Peritoneum (tissue), 1 donor: ENCODE measurements around the gene ZNF365.

DNA sequence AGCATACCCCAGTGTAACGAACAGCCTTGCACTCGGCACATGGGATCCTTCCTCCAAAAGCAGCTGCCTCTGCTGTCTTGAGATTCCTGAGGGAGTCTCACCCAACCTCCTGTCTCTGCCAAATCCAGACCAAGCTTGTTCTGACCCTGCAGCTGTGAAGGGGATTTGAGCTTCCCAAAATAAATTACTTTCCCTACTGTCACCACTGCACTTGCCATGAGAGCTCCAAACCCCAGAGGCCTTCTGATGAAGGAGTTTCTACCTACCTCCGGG is 26.9 kb upstream of the MRLN start:
- PRO-cap: no peak

DNA sequence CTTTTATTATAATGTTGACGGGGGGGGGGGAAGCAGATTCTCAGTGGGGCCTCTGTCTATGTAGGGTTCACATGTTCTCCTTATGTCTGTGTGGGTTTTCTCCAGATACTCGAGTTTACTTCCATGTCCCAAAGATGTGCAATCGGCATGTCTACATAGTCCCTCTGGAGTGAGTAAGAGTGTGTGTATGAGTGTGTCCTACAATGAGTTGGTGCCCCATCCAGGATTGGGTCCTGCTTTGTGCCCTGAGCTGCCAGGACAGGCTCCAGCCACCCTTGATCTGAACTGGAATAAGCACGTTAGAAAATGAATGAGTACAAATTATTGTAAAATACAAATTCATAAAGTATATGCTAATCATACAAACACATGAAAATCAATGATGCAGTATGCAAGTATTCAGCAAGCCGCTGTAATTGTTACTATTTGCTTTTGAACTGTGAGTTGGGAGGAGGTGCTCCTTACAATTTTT is 65.3 kb upstream of the MRLN start:
- PRO-cap: no peak

DNA sequence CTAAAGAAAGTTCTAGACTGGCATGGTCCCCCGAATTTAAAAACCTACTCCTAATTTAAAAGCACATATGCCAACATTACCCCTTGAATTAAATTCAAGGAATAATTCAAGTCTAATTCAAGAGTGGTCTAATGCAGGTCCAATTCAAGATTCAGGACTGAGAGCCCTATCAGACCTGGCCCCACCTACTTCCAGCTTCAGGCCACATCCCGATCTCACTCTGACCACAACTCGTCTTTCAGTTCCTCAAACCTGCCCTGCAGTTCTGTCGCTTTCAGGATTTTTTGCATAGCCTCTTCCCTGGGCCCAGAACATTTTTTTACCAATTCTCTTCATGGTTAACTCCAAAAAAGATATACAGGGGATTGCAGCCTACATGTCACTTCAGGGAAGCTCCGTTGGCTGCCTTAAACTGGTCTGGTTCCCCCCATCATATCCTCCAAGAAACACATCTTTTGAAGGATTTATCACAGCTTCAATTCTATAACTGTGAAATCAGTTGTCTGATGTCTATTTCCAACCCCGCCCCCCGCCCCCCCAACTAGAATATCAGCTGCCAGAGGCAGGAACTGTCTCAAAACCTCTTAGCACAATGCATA is 20.9 kb downstream of the CCDC6 start:
- PRO-cap: no peak

DNA sequence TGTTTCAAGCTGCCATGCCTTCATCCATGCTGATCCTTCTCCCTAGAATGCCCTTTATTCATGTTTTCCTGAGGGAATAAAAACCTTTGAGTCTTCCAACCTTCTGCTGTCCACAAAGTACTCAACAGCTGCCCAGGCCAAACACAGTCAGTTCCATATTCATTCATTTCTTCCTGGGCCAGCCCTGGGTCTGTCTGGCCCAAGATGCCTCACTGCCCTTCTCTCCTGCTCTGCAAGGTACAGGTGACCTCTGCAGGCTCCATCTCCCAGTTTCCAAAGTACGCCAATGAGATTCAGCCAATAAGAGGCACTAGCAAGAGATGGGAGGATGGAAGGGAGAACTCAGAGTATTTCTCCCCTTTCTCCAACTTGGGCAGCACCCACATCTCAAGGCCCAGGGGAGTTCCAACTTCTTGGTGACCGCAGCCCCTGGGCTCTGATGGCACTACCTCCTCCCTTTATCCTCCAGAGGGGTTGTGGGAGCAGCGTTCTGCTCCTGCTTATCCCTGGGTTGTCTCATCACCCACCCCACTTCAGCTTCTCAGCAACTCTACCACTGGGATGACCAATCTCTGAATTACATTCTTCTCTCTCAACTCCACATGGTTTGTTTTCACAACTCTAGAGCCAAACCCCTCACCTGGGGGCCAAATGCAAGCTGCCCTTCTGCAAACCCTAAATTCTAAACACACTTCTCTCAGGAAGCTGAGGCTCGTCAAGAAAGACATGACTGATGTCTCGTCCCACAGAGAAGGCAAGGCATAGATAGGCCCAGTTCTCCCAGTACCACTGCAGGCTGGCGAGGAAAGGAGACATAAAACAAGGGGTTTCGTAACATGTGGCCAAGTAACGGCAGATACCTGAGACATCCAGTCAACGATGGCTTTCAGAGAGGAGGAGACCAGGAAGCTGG is 16.7 kb downstream of the CCDC6 start:
- PRO-cap: no peak

DNA sequence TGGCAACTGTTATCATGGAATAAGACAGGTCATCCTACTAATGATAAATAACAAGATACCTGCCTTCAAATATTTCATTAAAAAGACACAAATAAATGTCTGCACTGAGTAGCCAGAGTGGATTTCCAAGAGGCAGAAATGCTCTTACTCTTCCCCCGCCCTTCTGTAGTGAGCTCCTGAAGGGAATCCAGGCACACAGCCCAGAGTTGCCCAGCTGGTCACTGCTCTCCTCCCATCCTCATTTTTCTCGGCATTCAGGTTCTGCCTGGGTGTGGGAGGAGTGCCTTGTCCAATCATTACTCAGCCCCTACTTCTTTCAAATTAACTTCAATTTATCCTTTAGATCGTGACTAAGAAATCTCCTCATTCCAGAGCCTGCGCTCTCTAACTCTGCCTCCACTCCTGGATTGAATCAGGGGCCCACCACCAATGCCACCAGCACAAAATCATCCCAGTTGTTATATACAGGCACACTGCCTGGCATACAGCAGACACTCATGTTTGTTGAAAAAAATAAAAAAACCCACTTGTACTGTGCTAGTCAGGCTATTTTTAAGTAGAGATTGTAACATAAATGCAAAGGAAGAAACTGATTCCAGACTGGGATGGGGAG is 12.2 kb downstream of the CCDC6 start:
- PRO-cap: no peak

DNA sequence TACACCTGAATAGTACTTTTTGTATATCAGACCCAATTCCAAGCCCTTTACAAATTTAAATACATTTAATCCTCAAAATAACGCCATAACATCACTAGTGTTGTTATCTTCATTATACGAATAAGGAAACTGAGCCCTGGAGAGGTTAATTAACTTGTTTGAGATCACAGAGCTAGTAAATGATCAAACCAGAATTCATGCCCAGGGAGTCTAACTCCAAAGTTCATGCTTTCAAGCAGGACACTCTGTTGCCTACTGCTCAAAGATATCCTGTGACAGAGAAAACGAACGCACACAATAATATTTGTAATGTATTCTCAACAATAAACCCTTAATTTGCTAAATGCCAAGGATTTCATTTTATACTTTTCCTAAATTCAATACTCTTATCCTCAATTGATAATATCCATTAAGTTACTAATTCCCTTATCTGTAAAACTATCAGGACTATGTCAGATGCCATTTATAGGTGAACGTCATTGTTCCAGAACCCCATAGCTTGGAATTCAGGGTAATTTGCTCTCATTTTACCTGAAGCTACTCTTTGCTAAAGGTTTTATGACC is 150.4 kb upstream of the CDK1 start:
- PRO-cap: no peak

DNA sequence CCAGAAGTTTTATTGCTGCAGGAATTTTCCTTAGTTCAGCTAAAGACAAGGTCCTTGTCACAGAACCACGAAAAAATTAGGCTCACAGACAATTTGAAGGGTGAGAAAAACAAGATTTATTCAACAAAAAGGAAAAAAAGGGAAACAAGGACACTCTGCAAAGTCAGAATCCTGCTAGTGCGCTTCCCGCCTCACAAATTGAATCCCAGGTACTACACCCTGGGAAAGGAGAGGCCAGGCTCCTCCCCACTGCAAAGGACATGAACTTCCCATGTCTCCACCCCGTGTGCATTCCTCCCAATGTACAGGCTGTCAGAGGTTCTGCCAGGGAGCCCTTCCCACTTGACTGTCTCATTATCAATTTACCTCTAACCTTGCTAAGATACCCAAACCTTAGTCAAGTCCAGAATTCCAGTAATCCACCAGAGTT is 70.5 kb upstream of the CDK1 start:
- PRO-cap: no peak

DNA sequence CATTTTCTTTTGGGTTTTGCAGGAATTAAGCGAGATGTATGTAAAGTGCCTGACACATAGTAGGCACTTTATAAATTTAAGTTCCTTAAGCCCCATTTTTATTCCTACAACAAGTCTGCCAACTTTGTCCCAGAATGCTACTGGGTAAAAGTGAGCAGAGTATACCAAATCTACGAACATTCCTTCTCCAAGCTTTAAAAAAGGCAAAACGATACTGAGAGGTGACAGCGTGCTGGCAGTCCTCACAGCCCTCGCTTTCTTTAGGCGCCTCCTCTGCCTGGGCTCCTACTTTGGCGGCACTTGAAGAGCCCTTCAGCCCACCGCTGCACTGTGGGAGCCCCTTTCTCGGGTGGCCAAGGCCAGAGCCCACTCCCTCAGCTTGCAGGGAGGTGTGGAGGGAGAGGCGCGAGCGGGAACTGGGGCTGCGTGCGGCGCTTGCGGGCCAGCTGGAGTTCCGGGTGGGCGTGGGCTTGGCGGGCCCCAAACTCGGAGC is 34.2 kb upstream of the ARID5B start:
- PRO-cap: no peak

DNA sequence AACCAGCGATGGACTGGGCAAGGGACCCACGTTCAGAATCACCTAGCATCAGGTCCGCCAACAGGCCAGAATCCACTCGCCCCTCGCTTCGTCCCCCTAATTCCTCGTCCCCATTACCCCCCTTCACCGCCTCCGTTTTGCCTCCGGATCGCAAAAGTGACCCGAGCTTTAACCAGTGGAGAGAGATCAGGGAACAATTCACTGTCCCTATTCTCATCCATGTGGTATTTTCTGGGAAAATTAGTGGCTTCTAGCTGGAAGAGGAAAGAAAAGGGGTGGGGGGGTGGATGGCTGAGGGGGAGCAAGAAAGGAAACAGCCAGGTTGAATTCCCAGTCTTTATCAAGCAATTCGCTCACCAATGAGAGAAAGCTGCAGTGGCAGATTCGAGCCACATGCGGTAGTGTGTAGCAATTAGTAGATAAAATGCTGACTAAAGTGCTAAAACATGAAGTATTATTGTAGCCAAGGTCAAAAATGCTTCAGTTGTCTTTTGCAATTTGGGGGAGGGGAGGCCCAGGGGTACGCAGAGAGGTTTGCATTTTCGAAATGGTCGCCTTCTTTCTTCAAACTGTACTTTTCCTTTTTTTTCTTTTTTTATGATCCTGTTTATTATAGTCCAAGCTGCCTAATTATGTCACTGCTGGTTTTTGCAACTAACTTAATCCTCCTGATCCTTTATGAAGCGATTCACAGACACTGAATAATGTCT is 3.9 kb upstream of the ARID5B start:
- PRO-cap: no peak

DNA sequence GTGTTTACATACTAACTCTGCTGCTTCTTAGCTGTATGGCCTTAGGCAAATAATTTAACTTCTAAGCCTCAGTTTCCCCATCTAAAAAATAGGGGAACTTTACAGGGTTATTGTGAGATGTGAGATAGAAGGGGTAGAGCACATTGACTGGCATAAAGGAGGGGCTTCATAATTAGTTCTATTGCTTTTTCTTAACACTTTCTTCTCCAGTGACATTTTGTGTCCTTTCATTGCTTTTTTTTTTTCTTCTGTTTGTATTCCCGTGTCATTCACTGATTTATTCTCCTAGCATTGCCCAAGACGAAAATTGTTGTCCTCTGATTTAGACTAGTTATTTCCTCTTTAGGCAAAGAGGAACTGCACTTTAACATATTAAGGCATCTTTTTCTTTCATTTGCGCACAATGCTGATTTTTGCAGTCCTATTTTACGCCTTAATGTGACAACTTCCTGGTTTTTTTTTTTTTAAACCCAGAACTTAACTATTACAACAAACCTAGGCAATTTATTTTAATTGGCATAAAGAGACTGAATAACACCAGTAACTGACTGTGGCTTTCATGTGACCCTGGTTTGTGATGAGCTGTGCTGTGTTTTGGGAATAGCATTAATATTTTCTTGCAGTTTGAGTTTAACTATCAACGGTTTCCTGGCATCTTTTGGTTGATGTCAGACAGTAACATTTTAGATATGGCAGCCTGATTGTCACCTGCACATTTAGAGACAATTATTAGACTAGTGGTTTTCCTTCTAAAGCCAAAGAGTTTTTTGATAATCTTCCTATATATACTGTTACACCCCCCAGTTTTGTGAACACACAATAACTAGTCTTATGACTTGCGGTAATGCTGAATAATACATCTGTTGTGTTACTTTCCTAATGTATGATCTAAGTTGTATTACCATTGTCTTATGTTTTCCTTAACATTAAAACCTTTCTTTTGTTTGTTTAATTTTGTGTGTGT is 39.8 kb downstream of the ARID5B start:
- PRO-cap: no peak

- PRO-cap: no peak
Observed at GRCh38 chr10:61966158-61966580, 64.7 kb downstream of the ARID5B start.

DNA sequence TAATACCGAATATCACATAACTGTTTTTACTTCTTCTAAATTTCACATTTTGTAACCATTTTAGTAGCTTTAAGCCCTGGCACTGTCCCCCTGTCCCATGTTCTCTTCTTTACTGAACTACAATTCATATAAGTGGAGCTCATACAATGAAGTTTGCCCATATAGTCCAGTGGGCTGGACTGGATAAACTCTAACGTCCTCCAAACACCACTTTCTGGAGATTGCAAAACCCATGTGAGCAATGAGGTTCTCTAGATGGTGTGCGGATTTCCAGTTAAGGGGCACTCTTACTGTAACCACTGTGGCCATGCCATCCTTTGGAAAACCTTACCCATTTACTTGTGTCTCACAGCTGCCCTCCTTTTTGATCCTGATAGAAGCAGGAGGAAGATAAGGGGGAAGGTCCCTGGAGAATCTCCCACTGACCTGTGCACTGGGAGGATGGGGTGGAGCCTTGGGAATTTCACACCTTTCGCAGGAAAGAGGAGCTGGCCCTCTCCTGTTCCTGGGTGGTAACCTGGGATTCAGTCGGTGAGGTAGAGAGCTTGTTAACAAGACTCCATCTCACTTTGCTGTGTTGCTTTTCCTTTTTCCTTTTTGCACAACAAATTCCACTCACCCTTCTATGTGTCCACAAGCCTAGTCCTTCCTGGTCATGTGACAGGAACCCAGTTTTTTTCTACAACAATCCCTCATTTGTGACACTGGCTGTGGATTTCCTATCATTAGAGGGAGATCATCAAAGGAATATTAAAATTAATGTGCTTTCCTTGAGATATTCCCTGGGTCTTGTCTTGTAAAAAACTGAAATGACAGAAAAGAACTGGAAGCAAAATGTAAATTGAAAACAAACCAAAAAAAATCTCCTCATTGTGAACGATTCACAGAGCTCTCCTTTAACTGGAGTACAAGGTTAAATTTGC is 120.7 kb downstream of the ARID5B start:
- PRO-cap: no peak

DNA sequence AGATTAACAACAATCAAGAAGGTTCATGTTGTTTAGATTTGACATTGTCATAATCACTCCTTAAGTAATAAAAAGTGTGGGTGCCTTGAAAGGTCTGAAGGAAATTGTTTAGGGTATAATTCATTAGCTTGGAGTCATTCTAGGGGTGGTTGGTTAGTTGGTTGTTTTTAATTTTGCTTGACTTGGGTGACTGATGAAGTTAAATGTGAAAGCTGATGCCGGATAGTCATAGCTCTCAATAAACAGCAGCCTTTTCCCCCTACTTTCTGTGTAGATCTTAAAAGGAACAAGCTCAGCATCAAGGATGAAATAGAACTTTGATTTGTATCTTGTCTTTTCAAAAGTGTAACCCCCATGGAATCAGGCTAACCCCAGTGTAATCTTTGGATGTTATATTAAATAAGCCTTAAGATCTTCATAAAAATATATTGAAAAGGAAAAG is 148.3 kb downstream of the ARID5B start:
- PRO-cap: no peak

- PRO-cap: no peak
Observed at GRCh38 chr10:62373838-62374831, at the start of gene ZNF365. Gene ZNF365, plus strand, starts transcription at chr10:62374369.

- PRO-cap: no peak
Observed at GRCh38 chr10:62519398-62519816, 145.2 kb downstream of the ZNF365 start.

DNA sequence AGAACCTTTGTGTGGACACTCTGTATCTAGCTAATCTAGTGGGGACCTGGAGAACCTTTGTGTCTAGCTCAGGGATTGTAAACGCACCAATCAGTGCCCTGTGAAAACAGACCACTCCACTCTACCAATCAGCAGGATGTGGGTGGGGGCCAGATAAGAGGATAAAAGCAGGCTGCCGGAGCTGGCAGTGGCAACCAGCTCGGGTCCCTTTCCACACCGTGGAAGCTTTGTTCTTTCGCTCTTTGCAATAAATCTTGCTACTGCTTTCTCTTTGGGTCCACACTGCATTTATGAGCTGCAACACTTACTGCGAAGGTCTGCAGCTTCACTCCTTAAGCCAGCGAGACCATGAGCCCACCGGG is 98.8 kb upstream of the NRBF2 start:
- PRO-cap: no peak

GRCh38 chr10:63184839-63185540 is 51.9 kb downstream of the NRBF2 start:
- PRO-cap: no peak

DNA sequence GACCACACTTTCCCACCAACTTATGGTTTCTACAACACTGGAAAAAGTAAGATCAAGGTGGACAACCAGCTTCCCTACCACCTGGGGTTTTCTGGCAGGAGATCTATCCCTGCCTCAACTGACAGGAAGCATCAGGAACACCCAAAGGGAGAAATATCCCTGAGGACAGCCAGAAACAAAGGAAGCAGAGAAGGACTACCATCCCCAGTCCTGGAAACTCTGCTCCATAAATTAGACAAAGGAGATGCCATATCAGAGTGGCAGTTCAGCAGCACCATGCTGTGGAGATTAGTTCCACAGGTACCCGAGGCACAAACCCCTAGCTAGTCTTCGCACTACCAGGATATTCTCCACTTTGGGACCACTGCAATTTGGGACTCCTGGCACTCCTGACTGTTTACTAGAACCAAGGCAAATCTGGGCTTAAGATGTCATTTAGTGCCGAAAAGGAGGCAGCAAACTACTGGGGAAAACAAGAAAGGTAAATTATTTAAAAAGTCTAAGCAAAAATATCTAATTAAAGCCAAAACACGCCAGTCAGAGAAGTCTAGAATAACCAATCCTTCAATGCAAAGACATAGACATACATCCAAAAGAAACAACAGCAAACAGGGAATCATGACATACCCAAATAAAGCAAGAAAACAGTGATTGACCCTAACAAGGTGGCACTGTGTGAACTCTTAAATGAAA is 110.9 kb downstream of the NRBF2 start:
- PRO-cap: no peak

DNA sequence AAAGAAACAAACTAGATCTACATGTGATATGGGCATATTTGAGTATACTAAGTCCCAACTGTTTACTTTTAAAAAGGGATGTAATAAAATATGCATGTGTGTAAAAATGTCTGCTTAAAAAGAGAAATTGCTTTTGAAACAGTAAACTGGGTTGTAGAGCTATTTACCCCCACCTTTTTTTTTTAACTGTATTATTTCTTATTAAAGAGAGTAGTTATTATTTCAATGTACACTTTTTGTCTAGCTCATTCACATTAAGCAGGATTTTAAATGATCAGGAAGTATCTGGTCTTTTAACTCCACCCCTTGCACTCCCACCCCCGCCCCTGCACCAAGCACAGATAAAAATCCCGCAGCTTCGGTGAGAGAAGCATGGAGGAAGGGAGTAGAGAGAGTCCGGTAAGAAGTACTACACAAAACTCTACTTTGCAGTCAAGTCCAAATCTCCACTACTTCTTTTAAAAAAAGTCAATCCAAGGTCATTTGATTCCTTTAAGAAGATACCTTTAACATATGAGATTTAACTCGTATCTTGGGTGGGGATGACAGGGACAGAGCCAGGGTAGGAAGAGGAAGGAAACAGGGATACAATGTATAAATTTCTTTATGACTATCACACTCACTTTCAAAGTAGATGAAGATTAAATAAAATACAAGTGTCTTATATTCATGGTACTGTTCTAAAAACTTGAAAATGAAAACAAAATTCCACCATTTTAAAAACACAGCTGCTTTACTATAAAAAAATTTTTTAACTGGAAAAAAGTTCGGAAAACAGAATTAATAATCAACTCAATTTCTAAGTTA is 132.0 kb downstream of the NRBF2 start:
- PRO-cap: unidirectional peak, plus-strand start at position 373 of the sequence

GRCh38 chr10:63331208-63332113 is 134.3 kb downstream of the JMJD1C start:
- PRO-cap: no peak